GM12892 (cell line): ENCODE results near the genes EPHA8 and KDM1A.

GRCh38 chr1:22418676-22419235 is 32.9 kb upstream of the ZBTB40 start:
- RRBS, result no CpG with 5 or more reads among the region's 7 CpGs

GRCh38 chr1:22563202-22563663 is at the start of gene EPHA8:
TSS of gene EPHA8 (plus strand) at chr1:22563489.
- RRBS, result 7% methylated on average over 39 of the region's 75 CpGs

DNA sequence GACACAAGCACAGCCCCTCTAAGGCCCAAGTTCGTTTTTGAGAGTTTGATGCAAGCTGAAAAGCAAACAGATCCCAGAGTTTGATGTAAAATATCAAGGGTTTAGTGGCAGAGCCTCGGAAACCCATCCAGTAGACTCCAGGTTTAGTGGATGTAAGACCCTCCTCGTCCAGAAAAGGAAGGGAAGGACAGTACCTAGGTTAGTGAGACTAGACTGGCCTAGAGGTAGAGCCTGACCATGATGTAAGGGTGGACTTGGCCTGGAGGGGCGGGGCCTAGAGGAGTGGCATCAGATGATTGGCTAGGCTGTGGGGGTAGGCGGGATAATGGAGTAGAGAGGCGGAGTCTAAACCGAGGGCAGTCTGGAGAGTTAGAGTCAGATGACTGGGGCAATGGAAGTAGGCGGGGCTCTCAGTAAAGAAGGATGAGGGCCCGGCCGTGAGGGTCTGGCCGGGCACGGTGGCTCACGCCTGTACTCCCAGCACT is 70.0 kb downstream of the EPHB2 start:
- RRBS, result no CpG with 5 or more reads among the region's 13 CpGs

- RRBS, result no CpG with 5 or more reads among the region's 16 CpGs
Measured at GRCh38 chr1:22826413-22827463, 116.1 kb downstream of the EPHB2 start.

DNA sequence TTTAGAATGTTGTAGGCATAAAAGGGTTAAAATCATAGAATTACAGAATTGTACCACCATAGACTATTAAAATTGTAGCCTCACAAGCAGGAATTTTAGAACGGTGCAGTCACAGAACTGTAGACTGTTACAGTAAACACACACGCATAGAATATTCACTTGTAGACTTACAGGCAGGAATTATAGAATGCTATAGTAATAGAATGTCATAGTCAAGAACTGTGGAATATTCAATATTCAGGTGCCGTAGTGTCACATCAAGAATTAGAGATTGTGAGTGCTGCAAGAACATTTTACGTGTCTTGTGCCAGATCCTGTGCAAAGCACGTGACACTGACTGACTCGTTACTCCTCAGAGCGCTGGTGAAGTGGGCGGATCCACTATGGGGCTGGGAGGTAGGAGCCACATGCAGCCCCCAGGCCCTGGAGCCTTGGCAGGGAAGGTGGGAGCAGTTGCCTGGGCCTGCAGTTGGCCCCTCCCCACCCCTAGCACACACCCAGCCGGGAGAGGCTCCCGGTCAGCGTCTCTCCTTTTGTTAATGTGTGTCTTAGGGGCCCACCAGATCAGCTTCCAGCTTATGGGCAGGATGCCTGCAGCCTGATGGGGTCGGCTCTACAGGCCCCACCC is 118.3 kb downstream of the EPHB2 start:
- RRBS, result no CpG with 5 or more reads among the region's 12 CpGs

DNA sequence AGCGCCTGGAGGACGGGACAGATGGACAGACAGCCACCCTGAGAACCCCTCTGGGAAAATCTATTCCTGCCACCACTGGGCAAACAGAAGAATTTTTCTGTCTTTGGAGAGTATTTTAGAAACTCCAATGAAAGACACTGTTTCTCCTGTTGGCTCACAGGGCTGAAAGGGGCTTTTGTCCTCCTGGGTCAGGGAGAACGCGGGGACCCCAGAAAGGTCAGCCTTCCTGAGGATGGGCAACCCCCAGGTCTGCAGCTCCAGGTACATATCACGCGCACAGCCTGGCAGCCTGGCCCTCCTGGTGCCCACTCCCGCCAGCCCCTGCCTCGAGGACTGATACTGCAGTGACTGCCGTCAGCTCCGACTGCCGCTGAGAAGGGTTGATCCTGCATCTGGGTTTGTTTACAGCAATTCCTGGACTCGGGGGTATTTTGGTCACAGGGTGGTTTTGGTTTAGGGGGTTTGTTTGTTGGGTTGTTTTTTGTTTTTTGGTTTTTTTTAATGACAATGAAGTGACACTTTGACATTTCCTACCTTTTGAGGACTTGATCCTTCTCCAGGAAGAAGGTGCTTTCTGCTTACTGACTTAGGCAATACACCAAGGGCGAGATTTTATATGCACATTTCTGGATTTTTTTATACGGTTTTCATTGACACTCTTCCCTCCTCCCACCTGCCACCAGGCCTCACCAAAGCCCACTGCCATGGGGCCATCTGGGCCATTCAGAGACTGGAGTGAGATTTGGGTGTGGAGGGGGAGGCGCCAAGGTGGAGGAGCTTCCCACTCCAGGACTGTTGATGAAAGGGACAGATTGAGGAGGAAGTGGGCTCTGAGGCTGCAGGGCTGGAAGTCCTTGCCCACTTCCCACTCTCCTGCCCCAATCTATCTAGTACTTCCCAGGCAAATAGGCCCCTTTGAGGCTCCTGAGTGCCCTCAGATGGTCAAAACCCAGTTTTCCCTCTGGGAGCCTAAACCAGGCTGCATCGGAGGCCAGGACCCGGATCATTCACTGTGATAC is 58.3 kb downstream of the LACTBL1 start:
- RRBS, result no CpG with 5 or more reads among the region's 17 CpGs

GRCh38 chr1:22953048-22953470 is 19.6 kb downstream of the LACTBL1 start:
- RRBS, result 64% methylated on average over 10 of the region's 54 CpGs

- RRBS, result 1% methylated on average over 16 of the region's 95 CpGs
Measured at GRCh38 chr1:23019074-23019972, at the start of gene KDM1A. TSS of gene KDM1A (plus strand) at chr1:23019468.

DNA sequence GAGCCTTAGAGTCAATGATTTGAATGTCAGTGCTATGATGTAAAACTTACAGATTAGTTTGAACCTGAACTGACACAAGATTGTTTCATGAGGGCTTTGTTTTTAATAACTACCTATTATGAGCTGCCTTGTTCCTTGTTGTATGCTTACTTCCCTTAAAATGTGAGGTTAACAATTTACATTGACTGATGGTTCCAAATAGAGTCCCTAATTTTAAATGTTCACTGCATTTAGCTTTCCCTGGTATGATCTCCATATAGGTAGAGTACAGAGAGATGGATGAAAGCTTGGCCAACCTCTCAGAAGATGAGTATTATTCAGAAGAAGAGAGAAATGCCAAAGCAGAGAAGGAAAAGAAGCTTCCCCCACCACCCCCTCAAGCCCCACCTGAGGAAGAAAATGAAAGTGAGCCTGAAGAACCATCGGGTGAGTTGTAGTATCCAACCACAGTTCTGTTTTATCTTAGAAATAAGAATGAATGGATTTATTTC is 11.0 kb downstream of the KDM1A start:
- RRBS, result no CpG with 5 or more reads among the region's 1 CpG

GRCh38 chr1:23224908-23225480 is 7.7 kb upstream of the HTR1D start:
- RRBS, result no CpG with 5 or more reads among the region's 14 CpGs

DNA sequence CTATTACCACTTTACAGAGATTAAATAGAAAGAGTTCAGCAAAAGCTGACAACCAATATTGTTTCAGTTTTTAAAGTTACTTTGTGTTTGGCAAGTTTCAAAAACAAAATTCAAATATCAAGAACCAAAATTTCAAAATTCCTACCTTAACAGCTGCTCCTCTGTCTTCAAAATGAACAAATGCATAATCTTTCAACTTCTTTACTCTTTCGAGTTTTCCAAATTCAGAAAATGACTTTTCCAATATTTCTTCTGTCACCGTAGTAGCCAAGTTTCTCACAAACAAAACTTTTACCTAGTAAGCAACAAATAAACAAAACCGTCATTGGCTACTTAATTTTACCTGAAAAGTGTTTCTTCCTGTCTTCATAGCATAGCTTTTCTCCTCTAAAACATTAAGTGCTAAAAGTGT is 30.7 kb downstream of the HNRNPR start:
- RRBS, result no CpG with 5 or more reads among the region's 3 CpGs

GRCh38 chr1:23318464-23318835 is 25.6 kb downstream of the HNRNPR start:
- RRBS, result no CpG with 5 or more reads among the region's 7 CpGs

DNA sequence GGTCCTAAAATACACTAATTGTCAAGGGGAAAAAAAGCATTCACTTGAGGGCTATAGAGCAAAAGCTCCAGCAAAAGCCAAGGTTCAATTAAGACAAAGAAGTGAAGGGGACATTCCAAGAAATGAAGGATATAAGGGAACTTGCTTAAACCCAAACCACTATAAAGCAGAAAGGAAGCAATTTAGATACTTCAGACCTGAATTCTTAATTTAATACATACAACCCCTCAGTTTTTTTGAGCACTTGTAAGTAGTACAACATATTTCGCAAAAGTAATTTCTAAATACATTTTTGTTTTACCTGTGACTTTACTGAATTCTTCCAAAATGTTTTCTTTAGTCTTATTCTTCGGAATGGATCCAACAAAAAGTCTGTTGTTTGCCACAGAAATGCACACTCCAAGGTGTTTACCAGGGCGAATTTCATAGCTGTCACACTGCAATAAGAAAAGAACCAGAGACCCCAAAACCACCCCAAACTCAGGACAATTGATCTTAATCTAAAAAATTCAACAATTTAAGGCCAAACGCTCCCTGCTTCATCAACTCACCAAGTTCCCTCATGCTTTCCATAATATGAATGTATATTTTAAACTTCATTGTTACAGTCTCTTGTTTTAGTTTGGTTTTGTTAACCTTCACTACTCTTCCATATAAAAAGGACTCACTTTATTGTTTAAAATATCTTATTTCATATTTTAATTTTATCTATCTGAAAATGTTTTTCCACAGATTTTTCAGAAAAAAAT is 22.7 kb downstream of the HNRNPR start:
- RRBS, result no CpG with 5 or more reads among the region's 4 CpGs

GRCh38 chr1:23395204-23395559 is 25.5 kb upstream of the ZNF436 start:
- RRBS, result no CpG with 5 or more reads among the region's 5 CpGs

DNA sequence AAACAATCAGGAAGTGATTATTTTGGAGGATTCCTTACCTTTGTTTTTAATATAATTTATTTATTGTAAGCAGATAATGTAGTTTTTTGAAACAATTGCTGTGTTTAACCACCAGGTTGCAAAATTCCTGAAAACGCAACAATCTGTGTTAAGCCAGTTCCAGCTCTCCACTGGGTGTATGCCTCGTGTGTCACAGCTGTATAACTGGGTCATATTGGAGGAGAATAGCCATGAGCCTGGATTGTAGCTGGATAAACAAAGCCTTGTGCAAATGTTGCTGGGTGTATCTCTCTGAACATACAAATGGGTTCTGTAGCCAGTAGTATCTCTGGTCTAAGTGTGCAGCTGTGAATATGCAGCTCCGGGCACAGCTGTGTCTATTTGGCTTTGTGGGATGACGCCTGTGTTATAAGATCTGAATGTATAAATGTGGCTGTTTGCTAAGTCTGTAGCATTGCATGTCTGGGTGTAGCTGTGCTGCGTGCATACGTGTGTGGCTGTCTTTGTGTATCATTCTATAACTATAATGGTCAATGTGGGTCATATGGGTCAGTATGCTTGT is 2.8 kb downstream of the TCEA3 start:
- RRBS, result no CpG with 5 or more reads among the region's 6 CpGs

- RRBS, result no CpG with 5 or more reads among the region's 16 CpGs
Measured at GRCh38 chr1:23422325-23422968, 2.1 kb downstream of the TCEA3 start.

DNA sequence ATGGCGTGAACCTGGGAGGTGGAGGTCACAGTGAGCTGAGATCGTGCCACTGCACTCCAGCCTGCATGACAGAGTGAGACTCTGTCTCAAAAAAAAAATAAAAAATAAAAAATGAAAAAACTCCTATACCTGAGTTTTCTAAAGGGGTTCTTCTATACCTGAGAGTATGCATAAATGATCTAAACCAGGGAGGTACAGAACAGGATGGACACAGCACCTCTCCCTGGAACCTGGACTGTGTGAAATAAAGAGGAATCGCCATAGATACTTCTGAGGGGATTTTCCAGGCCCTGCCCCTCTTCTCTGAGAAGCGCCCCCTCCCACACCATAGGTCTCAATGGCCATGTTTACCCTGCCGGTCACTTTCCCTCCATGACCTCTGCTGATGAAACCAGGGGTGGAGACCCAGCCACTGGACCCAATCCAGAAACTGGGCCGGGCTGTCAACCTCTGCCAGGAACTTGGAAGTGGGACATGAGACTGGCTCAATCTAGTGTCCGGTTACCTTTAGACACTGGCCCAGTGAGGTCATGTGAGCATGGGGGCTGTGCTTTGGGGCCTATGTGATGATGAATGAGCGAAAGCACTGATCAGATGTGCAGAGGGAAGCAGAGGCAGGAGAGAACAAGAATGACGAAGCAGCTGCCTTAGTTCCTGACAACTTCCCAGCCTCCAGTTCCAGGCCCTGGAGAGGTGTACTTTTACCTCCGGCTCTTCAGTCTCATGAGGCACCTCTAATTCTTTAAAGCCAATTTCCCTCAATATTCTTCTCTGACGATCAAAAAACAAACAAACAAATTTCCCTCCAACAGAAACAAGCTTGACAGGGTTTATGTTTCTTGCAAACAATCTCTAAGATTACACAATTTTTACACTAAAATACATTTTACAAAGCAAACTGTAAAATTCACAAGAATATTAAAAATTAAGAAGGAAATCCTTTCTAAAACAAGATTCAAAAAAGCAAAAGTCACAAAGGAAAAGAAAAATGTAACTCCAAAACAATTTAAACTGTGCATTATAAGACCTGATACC is 5.0 kb downstream of the ASAP3 start:
- RRBS, result 77% methylated on average over 3 of the region's 11 CpGs

DNA sequence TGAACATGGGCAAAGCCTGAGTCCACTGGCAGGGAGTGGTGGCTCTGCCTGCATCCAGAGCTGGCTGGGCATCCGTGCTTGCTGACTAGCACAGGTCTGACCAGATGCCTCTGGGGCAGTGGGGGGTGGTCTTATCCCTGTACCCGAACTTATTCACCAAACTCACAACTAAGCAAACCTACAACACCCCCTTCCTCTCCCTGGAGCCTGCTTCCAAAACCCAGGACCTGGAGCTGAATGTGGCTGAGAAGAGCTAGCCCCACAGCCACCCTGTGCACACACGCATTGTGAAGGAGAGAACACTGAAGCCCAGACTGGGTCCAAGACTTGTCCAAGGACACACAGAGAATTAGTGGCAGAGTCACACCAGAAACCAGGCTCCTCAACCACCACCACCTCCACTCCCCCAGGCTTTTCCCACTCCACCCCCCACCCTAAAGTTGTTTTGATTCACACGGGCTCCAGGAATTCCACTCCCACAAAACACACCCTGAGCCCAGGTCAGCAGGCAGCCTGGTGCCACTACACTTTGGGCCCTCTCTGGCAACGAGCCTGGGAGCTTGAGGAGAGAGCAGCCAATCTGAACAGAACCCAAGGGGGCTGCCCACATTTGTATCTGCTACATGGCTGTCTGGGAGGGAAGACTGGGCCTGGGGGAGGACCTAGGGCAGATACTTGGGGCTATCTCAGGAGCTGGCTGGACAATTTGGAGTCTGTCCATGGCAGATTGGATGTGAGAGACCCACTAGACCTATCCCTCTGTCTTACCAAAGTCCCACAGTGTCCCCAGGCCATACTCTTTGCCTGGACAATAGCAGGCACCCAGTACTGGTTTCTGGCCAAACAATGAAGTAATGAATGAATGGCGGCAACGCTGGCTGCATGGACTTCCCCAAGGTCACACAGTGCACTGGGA is 1.4 kb downstream of the E2F2 start:
- RRBS, result no CpG with 5 or more reads among the region's 7 CpGs

DNA sequence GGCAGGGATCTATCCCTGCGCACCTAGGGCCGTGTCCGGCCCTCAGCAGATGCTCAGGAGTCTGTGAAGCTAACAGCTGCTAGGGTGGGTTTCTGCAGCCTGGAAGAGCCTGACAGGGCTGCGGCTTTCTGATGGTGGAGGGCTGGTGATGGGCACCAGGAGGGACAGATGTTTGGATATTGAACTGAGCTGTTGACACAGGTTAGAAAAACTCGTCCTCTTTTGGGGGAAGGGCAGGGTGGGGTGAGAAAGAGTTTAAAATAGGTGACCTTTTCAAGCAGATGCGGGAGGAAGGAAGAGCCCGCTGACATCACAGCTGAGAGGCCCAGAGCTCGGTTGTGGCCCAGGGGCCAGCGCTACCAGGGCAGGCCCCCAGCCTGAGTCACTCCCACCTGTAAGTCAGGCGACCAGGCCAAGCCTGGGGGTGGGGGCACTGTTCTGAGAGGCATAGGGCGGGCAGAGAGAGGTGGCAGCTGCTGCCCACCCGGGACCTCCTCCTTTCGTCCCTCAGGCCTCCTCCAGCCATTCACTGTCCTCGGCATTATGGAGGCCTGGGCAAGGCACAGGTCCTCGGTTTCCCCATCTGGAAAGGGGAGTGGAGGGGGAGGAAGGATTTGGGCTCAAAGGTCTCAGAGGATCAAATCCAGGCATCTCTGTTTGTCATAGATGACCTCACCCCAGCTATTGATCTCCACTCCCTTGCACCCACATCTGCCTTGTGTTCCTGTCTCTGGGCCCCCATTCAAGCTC is 32.3 kb upstream of the ID3 start:
- RRBS, result no CpG with 5 or more reads among the region's 15 CpGs